Temporal lobe (tissue), 2 donors: ENCODE measurements around a stretch of chr7.

GRCh38 chr7:72335382-72336503 is 76.4 kb downstream of the CALN1 start:
- RAMPAGE, long total RNA: no peak

GRCh38 chr7:72337515-72338114 is 74.5 kb downstream of the CALN1 start:
- RAMPAGE, long total RNA: no peak

- RAMPAGE, long total RNA: no peak
Measured at GRCh38 chr7:72810254-72810954, 17.6 kb downstream of the TYW1B start.

GRCh38 chr7:73525481-73526015 is 3.5 kb upstream of the BAZ1B start:
- RAMPAGE, long total RNA: no peak

- RAMPAGE, long total RNA: no peak
Measured at GRCh38 chr7:73612758-73613170, 11.6 kb downstream of the MLXIPL start.

DNA sequence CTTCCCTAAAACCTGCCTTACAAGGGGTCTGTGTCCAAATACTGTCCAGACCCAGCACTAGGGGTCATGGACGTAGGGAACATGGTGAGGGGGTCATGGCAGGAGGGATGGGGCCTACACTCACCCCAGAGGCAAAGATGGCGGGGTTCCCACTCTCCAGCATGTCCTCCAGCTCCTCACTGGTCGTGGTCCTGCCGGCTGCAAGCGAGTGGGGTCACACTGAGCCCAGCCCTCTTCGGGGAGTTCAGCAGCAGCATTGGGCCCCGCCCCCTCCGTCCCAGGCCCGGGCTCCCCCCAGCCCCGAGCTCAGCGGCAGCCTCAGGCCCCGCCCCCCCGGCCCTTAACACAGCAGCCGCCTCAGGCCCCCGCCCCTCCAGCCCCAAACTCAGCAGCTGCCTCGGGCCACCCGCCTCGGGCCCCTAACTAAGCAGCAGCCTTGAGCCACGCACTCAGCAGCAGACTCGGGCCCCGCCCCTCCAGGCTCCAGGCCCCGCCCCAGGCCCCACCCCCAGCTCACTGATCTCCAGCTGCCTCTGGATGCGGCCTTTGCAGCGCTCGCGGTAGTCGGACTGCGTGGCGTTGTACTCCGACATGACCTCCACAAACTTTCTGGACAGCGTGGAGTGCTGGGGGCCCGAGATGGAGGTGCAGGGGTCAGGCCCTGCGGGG is 15.7 kb downstream of the STX1A start:
- RAMPAGE, long total RNA: no peak

GRCh38 chr7:73738898-73740053 is 674 bp upstream of the ABHD11 start:
- RAMPAGE, long total RNA: no peak

DNA sequence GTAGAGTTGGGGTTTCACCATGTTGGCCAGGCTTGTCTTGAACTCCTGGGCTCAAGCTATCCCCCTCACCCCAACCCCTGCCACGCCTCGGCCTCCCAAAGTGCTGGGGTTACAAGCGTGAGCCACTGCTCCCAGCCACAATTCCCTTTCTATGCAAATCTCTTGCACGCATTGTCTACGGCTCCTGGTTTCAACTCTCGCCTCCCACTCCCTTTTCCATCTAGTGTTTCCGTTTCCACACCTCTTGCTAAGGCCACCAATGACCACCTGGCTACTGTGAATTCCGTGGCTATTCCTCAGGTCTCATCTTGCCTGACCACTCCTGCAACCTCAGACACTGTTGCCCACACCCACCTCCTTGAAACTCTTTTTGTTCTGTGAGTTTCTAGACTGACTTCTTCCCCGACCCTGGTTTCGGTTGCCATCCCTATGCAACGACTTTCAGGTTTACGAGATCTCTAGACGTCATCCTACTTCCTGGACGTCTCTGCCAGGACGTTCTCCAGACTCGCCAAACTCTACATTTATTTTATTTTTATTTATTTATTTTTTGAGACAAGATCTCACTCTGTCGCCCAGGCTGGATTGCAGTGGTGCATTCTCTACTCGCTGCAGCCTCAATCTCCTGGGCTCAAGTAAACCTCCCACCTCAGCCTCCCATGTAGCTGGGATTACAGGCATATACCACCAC is 3.3 kb downstream of the CLDN3 start:
- RAMPAGE, long total RNA: no peak

DNA sequence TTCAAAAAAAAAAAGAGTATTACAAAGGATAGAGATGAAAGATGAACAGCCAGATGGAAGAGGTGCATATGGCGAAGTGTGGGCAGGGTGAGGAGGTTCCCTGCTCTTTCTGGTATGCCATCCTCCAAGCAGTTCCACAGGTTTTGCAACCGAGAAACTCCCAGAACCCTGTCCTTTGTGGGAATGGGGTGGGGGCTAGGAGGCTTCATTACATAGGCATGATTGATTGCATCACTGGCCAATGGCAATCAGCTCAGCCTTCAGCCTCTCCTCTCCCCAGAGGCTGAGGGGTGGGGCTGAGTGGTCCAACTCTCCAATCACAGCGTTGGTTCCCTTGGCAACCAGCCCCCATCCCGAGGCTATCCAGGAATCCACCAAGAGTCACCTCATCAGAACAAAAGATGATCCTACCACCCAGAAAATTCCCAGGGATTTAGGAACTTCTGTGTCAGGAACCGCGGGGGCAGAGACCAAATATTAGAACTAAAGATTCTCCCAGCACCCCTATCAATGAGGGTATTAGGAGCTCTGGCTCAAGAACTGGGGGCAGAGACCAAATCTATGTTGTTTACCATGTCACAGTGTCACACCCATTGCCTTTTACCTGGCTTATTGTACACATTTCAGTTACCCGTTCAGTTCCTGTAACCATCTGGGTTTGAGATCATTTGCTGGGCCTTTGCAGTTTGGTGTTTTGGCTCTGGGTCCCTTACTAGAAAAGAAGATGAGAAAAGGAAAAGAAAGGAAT is 22.7 kb upstream of the CLDN3 start:
- RAMPAGE, long total RNA: no peak

- RAMPAGE, long total RNA: no peak
Measured at GRCh38 chr7:73799249-73799986, 29.3 kb upstream of the CLDN3 start.

DNA sequence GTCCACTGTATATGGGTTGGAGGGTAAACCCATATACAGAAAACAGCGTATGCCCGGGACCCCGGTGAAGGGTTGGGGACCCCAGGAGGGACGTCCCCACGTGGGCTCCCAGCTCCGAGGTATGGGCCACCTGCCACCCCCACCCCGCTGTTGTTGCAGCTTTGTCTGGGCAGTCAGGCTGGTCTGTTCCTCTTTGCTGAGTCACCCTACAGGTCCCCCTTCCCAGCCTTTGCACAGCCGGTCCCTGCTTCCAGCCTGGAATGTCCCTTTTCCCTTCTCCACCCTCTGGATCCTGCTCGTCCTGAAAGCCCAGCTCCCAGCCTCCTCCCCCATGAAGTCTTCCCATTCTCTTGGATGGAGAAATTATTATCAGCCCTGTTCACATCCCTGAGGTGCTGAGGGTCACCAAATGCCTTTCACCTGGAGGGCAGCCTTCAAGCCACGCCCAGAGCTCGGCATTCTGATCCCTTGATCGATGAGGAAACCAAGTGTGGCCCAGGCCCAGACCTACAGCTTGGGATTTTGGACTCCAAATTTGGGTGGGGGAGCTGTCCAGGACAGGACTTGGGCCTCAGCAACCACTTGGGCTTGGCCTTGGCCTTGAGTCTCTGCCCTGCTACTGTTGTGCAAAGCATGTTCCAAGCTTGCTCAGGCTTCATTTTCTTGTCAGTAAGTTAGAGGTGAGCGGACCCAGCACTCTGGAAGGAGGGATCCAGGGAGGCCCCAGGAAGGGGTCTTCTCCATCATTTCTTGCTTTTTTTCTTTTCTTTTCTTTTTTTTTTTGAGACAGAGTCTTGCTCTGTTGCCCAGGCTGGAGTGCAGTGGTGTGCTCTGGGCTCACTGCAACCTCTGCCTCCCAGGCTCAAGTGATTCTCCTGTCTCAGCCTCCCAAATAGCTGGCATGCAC is 2.7 kb downstream of the CLDN4 start:
- RAMPAGE, long total RNA: no peak

GRCh38 chr7:73881266-73881765 is 20.4 kb downstream of the TMEM270 start:
- RAMPAGE, long total RNA: no peak

- RAMPAGE, long total RNA: no peak
Measured at GRCh38 chr7:73907010-73907374, 46.0 kb downstream of the TMEM270 start.

- RAMPAGE, long total RNA: no peak
Measured at GRCh38 chr7:73914558-73915079, 53.7 kb downstream of the TMEM270 start.

- RAMPAGE, long total RNA: no peak
Measured at GRCh38 chr7:74022897-74023590, 4.9 kb upstream of the ELN start.

DNA sequence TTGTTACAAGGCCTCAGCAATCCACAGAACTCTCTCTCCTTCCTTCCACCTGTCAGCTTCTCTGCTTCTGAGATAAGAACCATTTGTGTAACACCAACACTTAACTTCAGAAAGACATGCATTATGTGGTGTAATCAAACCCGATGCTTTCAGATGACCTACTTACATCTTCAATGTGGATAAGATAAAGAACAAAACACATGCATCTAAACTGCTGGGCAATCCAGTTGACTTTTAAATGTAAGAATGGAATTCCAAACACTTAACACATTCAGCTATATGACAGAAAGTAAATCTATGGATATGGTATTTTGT is 13.1 kb upstream of the LAT2 start:
- RAMPAGE, long total RNA: no peak

- RAMPAGE, long total RNA: no peak
Measured at GRCh38 chr7:74217203-74218434, 7.8 kb downstream of the LAT2 start.

- RAMPAGE, long total RNA: no peak
Measured at GRCh38 chr7:74324757-74325477, 35.7 kb downstream of the CLIP2 start.

- RAMPAGE, long total RNA: no peak
Measured at GRCh38 chr7:74374072-74374419, 79.7 kb upstream of the GTF2IRD1 start.

- RAMPAGE, long total RNA: no peak
Measured at GRCh38 chr7:74454581-74454888, 829 bp downstream of the GTF2IRD1 start.